ENCODE results near the genes PLXNA1 and TPRA1.

DNA sequence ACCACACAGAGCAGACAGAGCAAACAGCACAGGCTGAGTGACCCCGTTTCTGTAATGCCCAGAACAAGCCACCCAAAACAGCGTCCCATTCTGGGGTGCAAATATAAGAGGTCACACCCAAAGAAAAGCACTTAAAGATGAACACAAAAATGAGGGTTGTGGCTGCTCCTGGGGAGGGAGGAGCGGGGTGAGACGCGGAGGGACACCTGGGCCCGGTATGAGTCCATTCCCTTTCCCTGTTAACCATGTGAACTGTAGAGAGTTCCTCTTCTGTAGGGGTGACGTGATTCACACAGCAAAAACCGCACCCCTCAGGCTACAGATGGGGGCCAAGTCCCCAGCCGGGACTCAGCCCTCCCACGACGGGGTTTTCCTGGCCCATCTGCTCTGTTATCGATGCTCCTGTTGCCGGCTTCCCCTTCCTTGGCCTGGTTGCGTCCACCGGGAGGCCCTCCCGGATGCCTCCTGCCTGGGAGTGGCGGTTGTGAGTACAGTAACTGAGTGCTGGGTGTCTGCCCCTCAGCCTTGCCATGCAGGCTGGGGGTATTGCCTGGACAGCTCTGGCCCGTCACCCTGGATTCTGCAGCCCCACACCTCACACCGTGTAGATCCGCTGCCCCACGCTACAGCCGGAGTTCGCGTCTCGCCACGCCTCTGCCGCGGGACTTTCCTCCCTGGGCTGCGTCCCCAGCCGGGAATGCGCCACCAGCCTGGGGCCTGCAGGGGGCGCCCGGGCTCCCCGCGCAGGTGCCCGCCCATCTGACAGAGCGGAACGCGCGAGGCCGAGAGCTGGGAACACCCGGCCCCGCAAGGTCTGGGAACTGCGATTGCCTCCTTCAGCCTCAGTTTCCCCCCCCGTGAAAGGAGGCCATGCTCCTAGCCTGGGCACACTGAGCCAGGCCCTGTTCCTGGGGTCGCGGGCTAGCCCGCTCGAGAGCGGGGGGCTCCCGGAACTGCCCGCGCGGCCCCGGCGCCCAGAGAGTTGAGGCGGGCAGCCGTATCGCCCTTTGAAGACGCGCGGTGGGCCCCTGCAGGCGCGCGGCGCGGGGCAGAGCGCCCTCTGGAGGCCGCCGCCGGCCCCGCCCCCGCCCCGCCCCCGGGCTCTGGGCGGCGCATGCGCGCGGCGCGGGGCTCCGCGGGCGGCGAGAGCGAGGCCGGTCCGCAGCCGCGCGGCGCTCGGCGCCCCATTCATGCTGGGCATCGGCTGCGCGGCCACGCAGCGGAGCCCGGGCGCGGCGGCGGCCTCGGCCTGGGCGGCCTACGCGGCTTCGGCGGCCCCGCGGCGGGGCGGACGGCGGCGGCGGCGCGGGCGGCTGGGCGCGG, at the start of gene PLXNA1:
PLXNA1 (plus strand) TSS at position 1,187 of the 1,323 bp plus-strand sequence.
- PRO-cap, result bidirectional peak, plus-strand start at position 765 of the sequence, minus-strand start at position 582 of the sequence; bidirectional peak, plus-strand start at position 1,187 of the sequence, minus-strand start at position 984 of the sequence

GRCh38 chr3:126983252-126983691, 357 bp downstream of the PLXNA1 start:
- PRO-cap, result no peak

- PRO-cap, result no peak
These were observed 133.5 kb downstream of the TPRA1 start for GRCh38 chr3:127456938-127457572.

DNA sequence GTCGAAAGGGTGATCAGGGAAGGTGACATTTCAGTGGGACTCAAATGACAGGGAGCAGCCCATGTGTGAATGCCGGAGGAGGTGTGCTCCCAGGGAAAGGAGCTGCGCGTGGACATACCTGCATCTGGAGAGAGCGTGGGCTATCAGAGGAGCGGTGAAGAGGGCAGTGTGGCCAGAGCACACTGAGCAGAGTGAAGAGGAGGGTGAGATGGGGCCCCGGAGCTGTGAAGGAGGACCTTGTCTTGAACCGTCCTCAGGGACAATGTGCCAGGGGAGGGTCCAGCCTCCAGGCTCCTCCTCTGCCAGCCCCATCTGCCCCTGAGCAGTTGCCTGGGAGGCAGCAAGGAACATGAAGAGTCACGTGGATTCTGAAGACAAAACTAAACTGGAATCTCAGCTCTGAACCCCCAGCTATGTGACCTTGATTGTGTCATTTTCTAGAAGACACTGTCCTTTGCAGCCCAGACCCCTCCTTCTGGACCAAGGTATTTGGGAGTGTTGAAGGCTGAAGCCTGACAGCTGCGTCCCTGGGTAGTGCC, 63.8 kb downstream of the TPRA1 start:
- PRO-cap, result no peak

DNA sequence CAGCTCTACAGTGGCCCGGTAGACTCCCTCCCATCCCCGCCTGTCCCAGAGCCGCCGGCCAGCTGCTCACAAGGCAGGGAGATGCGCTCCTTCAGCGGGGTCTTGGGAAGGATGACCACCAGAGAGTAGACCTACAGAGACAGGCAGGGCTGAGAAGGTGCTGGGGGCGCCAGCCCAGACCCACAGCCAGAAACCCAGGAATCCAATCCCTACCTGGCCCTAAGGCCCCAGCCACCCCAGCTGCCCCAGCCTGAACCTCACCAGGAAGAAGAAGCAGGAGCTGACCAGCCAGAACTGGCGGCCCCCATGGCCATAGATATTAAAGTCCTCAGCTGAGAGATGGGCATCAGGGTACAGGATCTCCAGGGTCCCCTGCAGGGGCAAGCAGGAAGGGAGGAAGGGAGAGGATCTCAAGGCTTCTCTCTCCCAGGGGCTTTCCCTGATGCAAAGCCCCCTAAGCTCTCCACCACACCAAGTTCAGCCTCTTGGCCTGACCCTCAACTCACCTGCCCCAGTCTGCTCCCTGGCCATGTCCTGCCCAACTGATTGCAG, 14.8 kb downstream of the TPRA1 start:
- PRO-cap, result no peak

DNA sequence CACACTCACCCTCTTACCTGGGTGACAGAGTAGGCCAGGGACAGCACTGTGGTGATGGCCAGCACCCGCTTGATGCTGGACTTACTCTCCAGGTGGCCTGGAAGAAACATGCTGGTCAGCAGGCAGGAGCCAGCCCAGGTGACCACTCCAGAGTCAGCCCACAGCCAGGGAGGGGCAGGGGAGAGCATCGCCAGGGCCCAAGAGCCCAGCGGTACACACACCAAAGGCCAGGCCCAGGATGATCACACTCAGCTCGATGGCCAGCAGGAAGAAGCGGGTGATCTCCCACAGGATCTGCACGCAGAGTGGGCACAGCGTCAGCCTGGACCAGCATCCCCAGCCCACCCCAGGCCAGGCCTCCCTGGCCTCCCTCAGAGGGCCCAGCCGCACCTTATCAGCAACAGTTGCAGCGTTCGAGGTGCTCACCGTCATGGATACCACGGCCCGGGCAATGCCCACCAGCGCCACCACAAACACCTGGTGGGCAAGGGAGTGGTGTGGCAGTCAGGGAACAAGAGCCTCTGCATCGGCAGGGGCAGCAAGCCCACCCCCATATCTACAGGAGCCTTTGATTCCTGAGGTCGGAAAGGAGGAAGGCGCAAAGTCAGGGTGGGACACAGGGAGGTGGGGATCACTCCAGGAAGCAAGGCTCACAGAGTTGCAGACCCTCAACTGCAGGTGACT, 13.8 kb downstream of the TPRA1 start:
- PRO-cap, result no peak

DNA sequence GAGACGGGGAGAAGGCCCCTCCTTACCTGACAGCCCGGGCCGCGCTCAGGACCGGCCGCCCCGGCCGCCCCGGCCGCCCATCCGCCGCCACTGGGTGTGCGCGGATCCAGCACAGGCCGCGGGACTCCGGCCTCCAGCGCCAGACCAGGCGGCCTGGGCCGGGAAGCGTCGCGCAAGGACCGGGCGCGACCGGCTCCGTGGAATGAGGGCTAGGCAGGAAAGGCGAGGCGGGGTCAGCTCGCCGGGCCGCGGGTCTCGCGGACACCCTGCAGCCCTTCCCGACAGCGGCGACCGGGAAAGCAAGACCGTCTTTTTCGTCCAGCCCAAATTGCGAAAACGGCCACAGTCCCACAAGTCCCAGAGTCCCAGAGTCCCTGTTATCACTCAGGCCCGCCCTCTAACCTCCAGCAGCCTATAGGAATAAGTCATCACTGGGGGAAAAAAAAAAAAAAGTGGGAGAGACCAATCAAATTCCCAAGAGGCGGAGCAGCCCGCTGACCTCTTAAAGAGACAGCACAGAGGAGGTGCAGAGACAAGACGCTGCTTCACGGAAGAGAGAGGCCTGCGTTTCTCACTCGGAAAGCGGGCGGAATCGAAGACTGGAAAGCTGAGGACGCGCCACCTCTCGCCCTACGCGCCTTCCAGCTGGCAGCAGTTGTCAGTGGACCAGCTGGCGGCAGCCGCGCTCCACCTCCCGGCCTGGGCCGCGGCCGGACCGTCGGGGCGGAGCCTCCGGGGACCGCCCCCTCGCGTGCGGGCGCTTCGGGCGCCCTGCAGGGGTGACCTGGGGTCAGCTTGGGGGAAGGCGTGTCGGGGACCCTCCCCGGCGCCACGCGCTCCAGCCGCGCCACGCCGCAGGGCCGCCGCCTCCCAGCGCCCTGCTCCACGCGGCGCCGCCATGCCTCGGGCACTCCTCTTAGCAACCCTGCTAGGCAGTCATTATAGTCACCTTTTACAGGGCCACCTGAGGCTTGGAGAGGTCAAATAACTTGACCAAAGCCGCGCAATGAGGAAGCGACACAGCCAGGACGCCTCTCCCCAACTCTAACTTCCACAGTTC, at the start of gene TPRA1:
TPRA1 (minus strand) TSS at position 350 of the 1,060 bp plus-strand sequence.
- PRO-cap, result bidirectional peak, plus-strand start at position 529 of the sequence, minus-strand start at position 381 of the sequence

DNA sequence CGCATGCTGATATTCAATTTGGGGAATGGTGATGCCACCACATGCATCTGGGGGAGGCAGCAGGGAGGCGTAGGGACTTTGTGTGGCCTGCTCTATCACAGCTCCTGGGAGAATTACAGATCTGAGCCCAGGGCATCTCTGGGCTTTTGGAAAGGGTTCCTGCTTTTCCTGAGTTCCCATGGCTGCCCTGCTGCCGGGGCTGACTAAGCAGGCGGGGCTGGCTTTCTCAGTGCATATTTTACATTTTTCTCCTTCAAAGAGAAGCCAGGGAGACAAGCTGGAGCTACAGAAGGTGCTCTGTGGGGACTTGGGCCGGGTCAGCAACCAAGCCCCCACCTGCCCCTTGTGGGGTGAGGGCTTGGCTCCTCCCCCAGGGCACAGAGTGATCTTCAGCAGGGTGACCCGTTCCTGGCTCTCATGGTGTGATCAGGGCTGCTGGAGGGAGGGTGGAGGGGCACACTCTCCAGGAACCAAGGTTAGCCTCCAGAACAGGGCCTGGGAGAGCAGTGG, 17.3 kb downstream of the ABTB1 start:
- PRO-cap, result no peak

- PRO-cap, result unidirectional peak, plus-strand start at chr3:127697707
These were observed 24.4 kb downstream of the ABTB1 start for GRCh38 chr3:127696858-127697867.

- PRO-cap, result no peak
These were observed 35.2 kb downstream of the ABTB1 start for GRCh38 chr3:127707687-127708536.

DNA sequence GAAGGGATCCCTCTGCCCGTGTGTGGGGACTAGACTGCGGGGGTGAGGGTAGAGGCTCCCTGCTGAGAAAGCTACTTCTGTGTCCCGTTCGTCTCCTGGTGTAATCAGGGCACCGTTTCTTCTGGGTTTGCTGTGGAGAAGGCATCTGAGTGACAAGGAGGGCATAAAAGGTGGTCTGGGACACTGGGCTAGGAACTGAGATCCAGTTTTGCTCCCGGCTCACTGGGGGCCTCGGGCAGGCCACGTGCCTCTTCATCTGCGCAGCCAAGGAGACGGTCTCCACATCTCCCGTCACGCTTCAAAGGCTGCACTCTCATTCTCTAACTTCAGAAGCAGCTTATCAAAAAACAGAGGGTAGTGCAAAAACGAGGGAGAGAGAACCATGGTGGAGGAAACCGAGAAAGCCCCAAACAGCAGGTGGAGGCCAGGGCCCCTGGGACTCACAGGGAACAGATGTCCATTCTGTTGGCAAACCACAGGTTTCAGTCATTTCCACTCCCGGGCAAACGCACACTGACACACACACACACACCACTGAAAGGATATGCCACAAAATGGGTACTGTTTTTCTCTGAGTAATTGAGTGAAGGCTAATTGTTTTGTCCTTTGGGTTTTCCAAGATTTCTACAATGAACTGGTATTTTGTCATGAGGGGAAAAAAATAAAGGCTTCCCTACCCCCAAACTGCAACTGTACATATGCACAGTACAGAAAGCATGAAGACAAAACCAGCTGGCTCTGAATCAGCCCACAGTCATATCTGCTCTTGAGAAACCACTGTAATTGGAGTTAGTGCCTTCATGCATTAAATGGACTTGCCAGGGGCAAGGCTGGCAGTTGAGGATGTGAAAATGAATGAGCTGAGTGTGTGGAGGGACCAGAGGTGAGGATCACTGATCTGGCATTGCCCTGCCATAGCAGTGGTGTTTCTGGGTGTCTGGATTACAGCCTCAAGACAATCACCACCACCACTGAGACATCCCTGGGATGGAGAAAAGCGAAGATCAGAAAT, 71.9 kb downstream of the MGLL start:
- PRO-cap, result bidirectional peak, plus-strand start at position 863 of the sequence, minus-strand start at position 700 of the sequence

GRCh38 chr3:127766974-127767810, 55.1 kb downstream of the MGLL start:
- PRO-cap, result no peak

DNA sequence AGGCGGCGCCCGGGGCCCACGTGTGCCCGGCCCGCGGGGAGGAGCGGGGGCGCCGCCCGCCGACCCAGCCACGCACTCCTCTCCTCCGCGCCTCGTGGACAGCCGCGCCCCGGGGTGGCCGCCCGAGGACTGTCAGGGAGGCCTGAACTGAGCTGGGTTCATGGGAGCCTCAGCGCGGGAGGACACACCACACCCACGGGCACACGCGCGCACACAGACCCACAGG, 893 bp upstream of the MGLL start:
- PRO-cap, result no peak

GRCh38 chr3:127954361-127955186, 39.5 kb downstream of the KBTBD12 start:
- PRO-cap, result no peak

DNA sequence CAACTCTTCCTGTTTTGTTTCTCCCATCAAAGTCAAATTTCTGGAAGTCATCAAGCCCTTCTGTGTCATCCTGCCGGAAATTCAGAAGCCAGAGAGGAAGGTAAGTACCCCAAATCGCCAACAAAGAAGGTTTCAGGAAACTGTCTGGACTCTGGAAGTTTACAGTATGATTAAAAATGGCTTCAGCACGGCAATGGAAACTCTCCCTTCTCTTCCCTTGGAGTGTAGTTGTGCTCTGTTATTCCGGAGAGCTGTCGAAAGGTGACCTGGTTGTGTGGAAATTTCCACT, 510 bp downstream of the SEC61A1 start:
- PRO-cap, result no peak

- PRO-cap, result no peak
These were observed 11.6 kb downstream of the SEC61A1 start for GRCh38 chr3:128063707-128064448.

GRCh38 chr3:128067178-128067769, 15.0 kb downstream of the SEC61A1 start:
- PRO-cap, result no peak

GRCh38 chr3:128070665-128071315, 18.6 kb downstream of the SEC61A1 start:
- PRO-cap, result no peak

- PRO-cap, result no peak
These were observed 23.2 kb downstream of the SEC61A1 start for GRCh38 chr3:128075137-128076186.

DNA sequence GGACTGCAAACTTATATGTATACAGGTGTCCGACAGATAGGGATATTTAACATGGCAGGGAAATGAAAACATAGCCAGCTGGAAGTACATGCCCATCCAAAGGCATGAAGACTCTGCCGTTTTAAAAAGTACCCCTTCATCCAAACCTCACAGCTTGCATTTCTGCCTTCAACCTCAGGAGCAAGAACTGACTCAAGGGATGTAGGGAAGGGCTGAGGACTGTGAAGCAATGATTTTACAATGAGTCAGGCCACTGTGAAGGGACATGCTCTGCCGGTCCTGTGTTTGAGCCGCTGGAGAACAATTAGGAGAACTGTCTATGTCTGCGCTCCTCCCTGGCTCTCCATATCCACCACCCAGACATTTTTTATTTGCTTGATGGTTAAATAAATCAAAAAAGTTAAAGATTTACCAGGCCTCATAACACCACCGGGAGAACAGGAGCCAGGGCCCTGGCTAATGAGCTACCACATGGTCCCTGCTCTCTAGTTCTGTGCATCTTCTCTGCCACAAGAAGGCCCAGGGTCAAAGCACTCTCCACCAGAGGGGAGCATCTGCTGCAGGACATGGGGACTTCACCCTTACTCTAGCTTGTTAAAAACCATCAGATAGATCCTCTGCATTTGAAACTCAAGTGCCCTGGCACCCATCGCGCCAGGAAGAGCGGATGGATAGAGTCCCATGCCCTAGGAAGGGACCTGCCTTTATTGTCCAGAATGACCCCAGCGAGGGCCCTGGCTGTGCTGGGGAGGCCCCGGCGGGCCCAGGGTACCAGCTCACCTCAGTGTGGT, 29.7 kb downstream of the SEC61A1 start:
- PRO-cap, result no peak

Measured in SP-49 (cell line).